CD14-positive monocyte (primary cell): ENCODE measurements around a stretch of chr6.

GRCh38 chr6:170583401-170583884, 994 bp downstream of the PDCD2 start:
- CAGE, long polyA plus RNA: no peak